Penis (tissue), 1 donor: Measurements from ENCODE around the gene ALOX5AP.

DNA sequence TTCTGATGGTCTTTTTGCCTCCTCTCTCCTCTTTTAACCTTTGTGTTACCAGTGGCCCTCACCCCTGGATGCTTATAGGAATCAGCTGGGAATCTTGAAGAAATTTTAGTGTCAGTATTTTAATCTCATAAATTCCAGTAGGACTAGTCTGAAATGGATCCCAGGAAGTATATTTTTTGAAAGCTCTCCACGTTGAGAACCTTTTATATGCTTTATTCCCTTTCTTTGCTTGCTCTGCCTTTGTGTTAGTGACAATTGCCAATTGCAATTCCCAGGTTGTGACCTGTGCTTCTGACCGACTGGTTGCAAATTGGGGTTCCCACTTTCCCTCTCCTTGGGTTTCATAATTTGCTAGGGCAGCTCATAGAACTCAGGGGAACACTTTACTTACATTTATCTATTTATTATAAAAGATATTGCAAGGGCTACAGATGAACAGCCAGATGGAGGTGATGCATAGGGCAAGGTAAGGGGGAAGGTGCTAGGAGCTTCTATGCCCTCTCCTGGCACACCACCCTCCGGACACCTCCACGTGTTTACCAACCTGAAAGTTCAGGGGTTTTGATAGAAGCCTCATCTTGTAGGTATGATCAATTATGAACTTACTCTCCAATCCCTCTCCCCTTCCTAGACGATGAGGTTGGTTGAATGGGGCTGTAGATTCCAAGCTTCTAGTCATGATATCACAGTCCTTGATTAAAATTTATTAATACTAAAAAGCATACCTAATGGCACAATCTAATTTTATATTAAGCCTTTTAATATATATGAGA, 21.1 kb downstream of the POMP start:
- PRO-cap: unidirectional peak, plus-strand start at position 633 of the sequence

DNA sequence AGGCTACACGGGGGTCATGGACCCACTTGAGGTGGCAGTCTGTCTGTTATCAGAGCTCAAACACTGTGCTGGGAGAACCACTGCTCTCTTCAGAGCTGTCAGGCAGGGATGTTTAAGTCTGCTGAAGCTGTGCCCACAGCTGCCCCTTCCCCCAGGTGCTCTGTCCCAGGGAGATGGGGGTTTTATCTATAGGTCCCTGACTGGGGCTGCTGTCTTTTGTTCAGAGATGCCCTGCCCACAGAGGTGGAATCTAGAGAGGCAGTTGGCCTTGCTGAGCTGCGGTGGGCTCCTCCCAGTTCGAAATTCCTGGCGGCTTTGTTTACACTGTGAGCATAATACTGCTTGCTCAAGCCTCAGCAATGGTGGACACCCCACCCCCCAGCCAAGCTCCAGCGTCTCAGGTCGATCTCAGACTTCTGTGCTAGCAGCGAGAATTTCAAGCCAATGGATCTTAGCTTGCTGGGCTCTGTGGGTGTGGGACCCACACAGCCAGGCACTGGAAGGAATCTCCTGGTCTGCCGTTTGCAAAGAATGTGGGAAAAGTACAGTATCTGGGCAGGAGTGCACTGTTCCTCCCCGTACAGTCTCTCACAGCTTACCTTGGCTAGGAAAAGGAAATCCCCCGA, 25.1 kb downstream of the SLC46A3 start:
- PRO-cap: no peak

GRCh38 chr13:28710049-28710812, 8.5 kb downstream of the SLC46A3 start:
- PRO-cap: no peak

- PRO-cap: no peak
Measured at GRCh38 chr13:28820590-28821003, 458 bp downstream of the MTUS2 start.

DNA sequence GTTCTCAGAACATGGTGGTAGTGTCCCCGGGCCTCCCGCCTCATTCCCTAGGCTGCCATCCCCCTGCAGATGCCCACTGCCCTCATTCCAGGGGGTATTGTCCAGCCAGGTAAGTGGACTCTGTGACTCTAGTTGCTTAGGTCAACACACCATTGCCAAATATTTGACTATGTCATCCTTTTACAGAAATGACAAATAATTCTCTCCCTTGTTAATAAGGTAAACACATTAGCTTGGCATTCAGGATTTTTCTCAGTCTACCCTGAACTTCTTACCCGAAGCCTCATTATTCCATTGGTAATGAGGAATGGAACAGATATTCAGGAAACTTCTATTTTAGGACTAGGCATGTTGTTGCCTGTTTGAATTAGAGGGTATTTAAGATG, 303.7 kb downstream of the MTUS2 start:
- PRO-cap: no peak

DNA sequence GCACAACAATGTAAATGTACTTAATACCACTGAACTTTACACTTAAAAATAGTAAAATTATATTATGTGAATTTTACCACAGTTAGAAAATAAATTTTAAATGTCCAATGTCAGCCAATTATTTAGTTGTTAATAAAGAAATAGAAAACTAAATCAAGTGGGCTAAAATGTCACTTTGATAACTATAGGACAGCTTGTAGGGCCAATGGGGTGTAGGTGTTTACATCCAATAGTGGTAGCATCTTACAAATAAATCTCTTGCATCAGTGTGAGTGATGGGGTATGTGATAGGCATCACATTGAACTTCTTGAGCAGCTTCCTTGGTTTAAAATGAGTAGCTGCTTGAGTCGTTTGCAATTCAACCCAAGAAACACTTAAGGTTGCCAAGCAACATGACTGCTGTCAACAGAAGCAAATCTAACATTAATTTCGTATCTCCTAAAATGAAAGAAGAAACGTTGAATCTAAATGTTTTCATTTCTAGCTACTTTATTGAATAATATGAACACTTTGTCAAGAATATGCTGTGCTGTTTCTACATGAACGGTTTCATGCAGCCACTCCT, 305.0 kb downstream of the MTUS2 start:
- PRO-cap: no peak

DNA sequence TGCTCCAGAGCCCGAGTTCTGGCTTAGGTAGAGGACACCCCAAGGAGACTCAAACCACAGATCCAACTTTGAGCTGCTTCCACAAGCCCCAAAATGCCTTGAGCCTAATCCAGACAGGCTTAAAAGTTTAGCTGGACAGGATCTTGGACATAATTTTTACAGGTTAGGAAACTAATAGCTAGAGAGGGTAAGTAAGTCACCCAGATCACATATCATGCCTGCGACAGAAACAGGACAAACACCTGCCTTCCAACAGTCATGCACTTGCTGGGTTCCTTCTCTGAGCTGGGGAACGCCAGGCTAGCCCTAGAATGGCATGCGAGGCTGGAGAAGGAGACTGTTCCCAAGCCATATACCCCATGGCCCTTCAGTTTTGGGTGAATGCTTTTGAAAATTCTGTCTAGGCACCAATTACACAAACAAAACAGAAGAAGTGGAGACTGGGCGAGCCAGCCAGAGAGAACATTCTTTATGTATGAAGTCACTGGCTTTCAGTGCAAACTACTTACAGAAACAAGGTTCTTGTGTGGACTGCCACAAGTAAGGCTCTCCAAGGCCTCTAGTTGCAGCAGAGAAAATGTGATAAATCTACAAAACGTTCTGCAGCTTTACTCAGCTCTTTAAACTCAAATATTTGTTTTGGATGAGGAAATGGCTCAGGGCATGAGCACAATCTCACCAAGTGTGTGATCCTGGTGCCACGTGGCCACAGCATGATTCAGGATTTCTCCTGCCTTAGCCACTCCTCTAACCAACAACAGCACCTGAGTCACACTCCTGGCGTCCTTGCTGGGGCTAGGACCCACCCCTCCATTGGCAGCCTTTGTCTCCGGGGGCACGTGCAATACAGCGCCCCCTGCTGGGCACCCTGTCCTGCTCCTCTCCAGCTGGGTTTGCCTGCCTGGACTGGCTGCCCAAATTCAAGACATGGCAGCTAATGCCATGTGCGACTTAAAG, 73.4 kb upstream of the UBL3 start:
- PRO-cap: no peak

DNA sequence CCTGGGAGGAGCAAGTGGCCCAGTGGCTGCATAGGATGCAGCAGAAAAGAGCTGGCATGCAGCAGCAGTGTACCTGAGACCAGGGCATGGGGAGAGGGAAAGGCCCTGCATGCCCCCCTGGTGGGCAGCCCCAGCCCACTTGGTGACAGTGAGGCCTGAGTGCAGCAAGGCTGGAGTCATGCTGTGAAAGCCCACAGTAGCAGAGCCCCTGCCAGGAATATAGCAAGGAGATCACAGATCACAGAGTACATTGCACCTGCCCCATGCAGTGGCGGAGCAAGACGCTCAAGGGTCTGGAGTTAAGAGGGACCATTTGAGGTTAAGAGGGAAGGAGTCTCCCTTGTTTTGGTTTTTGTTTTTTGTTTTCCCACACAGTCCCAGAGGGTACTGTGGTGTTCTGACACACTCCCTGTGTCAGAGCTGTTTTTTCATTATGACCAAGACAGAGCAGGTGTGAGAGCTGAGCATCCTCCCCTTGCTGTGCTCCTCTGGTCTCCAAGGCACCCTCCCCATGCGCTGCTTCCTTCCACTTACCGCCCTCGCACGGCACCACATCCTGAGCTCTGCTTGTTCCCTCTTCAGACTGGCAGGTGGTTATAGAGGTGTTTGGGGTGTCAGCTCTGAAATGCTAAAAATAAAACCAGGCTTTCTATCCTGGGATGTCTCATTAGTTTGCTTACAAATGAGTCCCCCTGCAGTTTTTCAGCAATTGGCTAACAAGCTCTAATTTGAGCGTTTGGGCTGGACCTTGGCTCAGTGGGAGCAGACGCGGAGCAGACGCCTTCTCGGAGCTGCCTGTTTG, 85.1 kb upstream of the UBL3 start:
- PRO-cap: no peak

- PRO-cap: no peak
Measured at GRCh38 chr13:30113256-30113463, 194.2 kb downstream of the KATNAL1 start.

DNA sequence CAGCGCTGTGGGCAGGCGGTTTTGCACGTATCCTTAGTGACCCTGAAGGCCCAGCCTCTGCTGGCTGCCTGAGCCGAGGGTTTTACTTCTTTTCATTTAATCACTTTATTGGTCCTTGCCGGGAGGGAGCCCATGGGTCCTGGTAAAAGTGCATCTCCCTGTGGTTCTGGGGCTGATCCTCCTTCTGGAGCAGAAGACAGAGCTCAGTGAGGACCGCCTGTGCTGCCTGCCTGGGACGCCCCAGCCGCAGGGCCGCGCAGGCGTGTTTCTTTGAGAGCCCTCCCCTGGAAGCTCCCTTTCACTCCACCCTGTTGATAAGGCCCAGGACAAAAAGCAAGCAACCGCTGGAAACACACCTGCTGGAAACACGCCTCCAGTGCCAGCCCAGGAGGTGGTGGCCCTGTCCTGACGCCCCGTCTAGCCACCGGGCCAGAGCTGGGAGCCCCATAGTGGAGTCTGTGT, 173.9 kb downstream of the KATNAL1 start:
- PRO-cap: no peak

DNA sequence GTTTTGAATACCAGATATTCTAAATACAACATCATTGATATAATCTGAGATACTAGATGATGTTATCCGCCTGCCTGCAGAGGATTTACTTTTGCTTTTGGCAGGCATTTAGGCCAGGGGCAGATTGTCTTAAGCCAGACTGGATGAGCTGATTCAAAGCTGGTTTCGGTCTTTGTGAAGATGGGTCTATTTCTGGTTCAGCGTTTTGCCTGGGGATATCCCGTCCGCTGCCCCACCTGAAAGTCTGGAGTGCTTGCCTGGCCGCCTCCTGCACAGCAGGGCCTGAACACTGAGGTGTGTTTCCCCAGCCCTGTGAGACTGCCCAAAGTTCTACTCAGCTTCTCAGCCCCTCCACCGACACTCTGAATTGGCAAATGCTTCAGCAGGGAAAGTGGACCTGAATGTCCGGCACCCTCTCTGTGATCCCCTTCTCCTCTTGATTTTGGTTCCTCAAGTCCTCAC, 149.7 kb downstream of the KATNAL1 start:
- PRO-cap: no peak

DNA sequence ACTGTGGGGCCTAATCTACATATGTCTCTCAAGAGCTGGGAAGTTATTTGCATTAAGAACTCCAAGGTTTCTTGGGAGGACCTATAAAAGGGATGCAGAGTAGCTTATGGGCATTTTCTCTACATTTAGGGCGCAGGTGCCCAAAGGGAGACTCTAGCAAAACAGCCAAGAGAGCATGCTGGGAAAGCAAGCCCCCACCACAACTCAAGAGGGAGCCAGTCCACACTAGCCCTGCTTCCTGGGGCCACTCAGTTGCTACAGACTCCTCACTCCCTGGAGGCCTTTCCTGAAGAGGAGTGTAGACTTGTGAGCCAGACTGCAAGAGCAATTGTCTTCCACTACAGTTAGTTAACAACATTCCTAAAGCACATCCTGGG, 125.2 kb downstream of the KATNAL1 start:
- PRO-cap: no peak

- PRO-cap: no peak
Measured at GRCh38 chr13:30279928-30280330, 27.4 kb downstream of the KATNAL1 start.

GRCh38 chr13:30307781-30308084, 382 bp upstream of the KATNAL1 start:
- PRO-cap: no peak

DNA sequence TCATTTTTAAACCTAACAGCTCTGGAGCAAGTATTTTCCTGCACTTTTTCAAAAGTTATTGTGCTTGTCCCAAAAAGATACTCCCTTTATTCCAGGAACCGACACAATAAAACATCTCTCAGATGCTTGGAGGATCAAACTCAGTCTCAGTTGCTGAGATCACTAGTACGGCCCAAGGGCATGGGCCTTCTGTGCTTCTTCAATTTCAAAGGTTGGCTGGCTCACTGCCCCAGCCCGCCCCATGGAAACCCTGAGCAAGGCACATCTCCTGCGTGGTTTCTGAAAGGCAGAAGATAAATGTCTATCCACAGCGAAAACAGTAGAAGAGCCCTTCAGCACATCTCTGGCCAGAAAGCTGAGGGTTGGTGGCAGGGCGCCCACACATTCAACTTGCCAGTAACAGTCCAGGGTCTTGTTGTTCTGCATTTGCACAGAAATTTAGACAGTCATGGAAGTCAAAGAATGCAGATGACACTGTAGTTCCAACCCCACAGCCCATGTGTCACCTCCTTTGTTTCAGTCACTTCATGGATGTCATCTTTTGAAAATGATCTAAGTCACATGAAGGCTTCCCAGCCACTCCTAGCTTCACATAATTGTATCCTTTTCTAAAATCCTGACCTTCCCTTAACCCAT, 24.0 kb upstream of the KATNAL1 start:
- PRO-cap: no peak

DNA sequence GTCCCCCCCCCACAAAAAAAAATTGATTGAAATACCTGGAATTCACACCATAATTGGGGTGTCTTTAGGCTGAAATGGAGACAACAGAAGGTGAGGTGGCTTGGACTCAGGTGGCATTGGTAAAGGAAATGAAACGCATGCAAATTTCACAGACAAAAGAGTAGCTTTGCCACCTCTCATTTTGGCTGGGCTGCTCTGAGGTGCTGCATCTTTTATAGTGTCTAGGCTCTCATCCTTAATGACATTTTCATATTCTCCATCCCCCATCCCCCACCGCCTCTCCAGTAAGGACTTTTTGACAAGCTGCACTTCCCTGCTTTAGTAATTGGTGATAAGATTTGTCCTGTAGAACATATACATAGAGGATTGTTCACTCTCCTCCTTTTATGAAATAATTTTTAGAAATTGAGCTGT, 7.0 kb downstream of the UBE2L5 start:
- PRO-cap: no peak

- PRO-cap: no peak
Measured at GRCh38 chr13:30457072-30458072, 8.4 kb downstream of the HMGB1 start.

DNA sequence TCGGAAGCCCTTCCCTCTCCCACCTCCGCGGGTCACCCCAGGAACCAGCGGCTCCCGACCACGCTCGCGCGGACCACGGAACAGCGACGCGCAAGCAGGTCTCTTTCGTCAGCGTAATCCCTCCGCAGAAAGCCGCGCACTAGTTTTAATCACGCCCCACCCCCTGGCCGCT, 367 bp upstream of the USPL1 start:
- PRO-cap: bidirectional peak, plus-strand start outside the sequence, minus-strand start at position 77 of the sequence

GRCh38 chr13:30681710-30682293, 53.5 kb upstream of the ALOX5AP start:
- PRO-cap: no peak

GRCh38 chr13:30735209-30735830, at the start of gene ALOX5AP:
Gene ALOX5AP, plus strand, starts transcription at chr13:30735543.
- PRO-cap: unidirectional peak, plus-strand start at chr13:30735578